GM06990 (cell line): ENCODE measurements around the gene ENDOD1.

GRCh38 chr11:94238269-94238830 is 66.0 kb upstream of the IZUMO1R start:
- RRBS, result no CpG with 5 or more reads among the region's 16 CpGs

DNA sequence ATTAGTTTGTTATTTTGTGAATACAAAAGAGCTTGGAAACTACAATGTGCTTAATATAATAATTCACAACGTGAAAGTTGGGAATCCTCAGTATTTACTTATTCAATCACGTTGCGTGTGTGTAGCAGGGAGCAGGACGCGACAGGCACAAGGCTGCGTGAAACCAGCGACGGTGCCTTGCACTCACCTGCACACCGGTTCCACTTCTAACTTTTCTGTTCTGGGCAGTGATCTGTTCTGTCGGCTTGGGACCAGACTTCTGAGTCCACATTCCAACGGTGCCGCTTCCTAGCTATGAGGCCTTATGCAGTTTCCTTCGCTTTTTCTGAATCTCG is 392 bp upstream of the C11orf97 start:
- RRBS, result no CpG with 5 or more reads among the region's 14 CpGs

- RRBS, result no CpG with 5 or more reads among the region's 3 CpGs
Measured at GRCh38 chr11:94512969-94513229, 638 bp downstream of the C11orf97 start.

GRCh38 chr11:94574518-94574862 is 7.3 kb downstream of the PIWIL4 start:
- RRBS, result no CpG with 5 or more reads among the region's 12 CpGs

DNA sequence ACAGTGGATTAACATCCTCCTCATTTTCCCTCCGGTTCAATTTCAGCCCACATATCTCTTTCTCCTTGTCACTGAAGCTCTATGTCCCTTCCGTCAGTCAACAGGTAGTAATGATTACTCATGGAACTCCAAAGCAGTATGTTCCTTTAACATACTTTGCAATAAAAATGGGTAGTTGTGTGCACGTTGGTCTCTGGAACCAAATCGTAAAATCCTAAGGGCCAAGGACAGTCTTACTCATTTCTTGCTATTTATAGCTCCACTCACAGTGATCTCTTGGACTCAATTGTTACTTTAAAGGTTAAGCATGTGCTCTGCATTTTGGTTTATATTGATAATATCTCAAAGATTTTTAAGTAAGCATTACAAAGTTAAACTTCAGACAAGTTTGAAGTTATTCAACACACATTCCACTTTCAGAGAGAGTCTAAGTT is 20.3 kb downstream of the AMOTL1 start:
- RRBS, result no CpG with 5 or more reads among the region's 4 CpGs

GRCh38 chr11:94831249-94831758 is 63.1 kb downstream of the AMOTL1 start:
- RRBS, result no CpG with 5 or more reads among the region's 4 CpGs

DNA sequence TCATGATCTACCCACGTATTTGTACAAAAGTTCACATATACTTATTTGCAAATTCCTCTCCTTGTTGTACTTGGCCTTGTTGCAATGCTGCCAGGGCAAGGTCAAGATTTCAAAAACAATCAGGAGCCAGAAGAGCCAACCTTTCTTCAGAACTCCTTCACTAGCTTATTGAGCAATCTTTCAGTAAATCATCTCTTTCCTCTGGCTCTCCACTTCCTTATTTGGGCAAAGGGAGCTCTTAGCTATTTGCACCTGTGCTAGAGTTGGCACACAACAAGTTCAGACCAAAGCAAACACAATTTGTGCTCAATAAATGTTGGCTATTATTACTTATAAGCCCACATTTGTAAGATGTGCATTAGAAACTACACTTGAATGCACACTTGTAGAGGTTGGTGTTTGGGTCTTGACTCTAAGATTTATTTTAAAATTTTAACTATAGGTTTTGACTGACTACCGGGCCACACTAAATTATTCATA is 9.8 kb downstream of the SRSF8 start:
- RRBS, result no CpG with 5 or more reads among the region's 2 CpGs

DNA sequence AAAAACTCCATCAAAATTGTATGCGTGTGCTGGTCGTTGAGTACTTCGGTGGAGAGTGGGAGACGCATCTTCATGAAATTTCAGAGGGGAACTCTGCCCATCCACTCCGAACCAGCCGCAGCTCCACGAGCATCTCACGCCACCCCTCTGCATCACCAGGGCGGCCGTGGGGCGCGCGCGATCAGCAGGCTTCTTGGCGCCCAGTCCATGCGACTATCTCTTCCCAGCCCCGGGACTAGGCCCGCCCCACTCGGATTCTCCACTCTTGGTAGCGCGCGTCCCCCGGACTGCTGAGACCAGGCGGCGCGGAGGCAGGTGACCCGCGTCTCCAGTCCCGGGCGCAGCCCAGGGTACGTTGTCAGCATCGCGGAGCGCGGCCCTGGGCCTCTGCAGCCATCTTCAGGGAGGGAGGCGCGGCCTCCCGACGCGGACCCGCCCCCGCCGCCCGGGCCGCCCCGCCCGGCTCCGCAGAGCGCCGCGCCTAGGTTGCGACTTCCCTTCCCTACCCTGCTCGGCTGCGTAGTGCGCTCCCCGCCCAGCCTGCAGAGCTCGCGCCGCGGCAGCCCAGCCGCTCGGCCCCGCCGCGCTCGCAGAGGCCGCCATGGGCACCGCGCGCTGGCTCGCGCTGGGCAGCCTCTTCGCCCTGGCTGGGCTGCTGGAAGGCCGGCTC is at the start of gene ENDOD1:
TSS of gene ENDOD1 (plus strand) at position 520 of the 670 bp plus-strand sequence.
- RRBS, result 4% methylated on average over 17 of the region's 74 CpGs

DNA sequence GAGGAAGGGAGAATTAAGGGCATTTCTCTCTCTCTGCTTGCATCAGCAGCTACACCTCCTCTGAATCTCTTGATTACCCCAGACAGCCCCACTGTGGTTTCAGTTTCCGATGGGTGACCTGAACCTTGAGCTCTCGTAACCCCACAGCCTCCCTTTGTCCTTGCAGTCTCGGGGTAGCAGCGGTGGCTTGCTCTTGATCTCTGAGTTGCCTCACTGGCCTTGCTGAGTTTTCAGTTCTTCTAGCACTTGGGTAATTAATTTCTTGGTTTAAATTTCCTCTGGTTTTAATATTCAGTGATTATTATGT is 212.5 kb upstream of the SESN3 start:
- RRBS, result no CpG with 5 or more reads among the region's 4 CpGs

GRCh38 chr11:95590424-95590839 is 199.2 kb downstream of the FAM76B start:
- RRBS, result no CpG with 5 or more reads among the region's 7 CpGs

DNA sequence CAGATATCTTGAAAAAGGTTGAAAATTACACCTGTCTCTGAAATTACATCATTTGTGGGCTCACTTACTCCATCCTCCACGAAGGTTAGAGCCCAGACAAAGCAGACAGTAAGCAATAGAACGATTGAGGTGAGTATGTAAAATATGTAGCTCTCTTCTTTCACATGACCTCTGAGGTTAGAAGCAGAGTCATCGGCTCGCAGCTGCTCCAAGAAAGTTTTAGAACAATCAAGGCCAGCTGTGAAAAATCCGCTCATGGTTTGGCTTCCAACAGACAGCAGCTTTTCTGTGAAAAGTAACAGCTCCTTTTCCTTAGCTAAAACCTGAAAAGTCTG is 78.4 kb downstream of the FAM76B start:
- RRBS, result no CpG with 5 or more reads among the region's 5 CpGs

DNA sequence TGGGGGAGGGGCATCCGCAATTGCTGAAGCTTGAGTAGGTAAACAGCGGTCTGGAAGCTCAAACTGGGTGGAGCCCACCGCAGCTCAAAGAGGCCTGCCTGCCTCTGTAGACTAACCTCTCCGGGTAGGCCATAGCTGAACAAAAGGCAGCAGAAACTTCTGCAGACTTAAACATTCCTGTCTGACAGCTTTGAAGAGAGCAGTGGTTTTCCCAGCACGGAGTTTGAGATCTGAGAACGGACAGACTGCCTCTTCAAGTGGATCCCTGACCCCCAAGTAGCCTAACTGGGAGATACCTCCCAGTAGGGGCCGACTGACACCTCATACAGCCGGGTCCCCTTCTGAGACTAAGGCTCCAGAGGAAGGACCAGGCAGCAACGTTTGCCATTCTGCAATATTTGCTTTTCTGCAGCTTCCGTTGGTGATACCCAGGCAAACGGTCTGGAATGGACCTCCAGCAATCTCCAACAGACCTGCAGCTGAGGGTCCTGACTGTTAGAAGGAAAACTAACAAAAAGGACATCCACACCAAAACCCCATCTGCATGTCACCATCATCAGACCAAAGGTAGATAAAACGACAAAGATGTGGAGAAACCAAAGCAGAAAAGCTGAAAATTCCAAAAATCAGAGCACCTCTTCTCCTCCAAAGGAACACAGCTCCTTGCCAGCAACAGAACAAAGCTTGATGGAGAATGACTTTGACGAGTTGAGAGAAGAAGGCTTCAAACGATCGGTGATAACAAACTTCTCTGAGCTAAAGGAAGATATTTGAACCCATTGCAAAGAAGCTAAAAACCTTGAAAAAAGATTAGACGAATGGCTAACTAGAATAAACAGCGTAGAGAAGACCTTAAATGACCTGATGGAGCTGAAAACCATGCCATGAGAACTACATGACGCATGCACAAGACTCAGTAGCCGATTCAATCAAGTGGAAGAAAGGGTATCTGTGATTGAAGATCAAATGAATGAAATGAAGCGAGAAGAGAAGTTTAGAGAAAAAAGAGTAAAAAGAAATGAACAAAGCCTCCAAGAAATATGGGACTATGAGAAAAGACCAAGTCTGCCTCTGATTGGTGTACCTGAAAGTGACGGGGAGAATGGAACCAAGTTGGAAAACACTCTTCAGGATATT is 16.7 kb downstream of the CEP57 start:
- RRBS, result no CpG with 5 or more reads among the region's 21 CpGs

- RRBS, result no CpG with 5 or more reads among the region's 5 CpGs
Measured at GRCh38 chr11:96182092-96182605, 160.8 kb downstream of the MAML2 start.

DNA sequence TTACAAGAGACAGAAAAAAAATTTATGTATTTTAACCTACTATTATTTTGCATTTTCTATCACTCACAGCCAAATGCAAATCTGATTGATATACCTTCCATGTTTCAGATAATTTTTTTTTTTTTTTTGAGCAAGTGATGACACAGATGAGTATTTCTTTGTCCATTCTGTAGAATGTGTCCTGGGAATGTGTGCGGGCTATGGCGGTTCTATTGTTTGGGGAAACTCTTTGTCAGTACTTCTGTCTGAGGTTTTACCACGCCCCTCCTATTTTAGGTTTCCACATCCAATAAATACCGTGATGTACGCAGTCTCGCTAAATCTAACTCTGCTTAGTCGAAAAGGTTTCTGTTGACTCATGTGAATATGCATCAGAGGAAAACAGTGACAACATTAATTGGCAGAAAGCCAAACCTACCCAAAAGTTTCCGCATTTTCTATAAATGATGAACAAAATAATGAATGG is 143.6 kb downstream of the MAML2 start:
- RRBS, result no CpG with 5 or more reads among the region's 8 CpGs

DNA sequence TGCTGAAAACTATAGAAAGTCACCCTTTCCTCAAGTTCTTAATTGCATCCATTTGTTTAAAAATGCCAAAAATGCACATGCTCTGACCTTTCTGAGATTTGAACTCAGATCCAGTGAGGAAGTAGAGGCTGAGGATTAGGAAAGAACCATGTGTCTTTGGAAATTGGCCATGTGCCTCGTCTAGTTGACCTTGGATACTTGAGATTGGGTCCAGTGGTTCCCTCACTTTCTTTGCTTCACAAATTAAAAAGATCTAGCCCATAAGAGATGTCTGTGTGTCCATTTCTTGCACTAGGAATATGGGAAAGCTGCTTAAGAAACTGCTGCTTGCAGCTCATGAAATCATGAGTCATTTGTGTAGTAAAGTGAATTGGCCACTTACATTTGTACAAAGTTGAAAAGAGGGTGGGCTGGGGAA is 128.2 kb downstream of the MAML2 start:
- RRBS, result no CpG with 5 or more reads among the region's 1 CpG

DNA sequence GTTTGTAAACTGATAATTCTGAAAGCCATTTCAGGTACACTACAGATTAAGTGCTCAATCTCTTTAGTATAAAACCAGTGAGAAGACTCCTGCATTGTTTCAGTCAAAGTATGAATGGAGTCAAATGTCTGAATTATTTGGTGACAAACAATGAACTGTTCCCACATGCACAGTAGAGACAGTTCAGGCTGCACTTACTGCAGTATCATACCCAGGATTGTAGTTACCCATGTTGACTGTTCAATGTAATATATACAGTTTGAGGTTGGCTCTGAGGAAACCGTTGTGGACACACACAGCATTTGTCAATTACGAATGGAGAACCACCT is 96.5 kb downstream of the MAML2 start:
- RRBS, result no CpG with 5 or more reads among the region's 2 CpGs

- RRBS, result no CpG with 5 or more reads among the region's 8 CpGs
Measured at GRCh38 chr11:96252873-96253928, 89.8 kb downstream of the MAML2 start.

DNA sequence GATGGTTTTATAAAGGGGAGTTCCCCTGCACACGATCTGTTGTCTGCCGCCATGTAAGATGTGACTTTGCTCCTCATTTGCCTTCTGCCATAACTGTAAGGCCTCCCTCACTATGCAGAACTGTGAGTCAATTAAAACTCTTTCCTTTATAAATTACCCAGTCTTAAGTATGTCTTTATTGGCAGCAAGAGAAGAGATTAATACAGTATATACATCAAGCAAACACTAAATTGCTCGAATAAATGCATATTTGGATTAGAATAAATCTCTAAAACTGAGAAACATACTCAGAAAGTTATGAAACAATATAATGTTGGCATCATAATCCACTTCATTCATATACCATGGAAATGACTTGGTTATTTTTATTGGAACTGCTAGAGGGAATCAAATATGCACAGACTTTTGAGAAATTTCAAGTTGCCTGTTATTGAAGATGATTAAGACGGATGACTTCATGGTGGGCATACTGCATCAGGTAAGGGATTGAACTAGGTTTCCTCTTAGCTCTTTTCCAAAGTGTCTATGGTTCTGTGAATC is 74.2 kb downstream of the MAML2 start:
- RRBS, result no CpG with 5 or more reads among the region's 4 CpGs

- RRBS, result no CpG with 5 or more reads among the region's 5 CpGs
Measured at GRCh38 chr11:96283689-96284687, 59.0 kb downstream of the MAML2 start.